Karpas-422 (cell line): ENCODE measurements around a stretch of chr6.

DNA sequence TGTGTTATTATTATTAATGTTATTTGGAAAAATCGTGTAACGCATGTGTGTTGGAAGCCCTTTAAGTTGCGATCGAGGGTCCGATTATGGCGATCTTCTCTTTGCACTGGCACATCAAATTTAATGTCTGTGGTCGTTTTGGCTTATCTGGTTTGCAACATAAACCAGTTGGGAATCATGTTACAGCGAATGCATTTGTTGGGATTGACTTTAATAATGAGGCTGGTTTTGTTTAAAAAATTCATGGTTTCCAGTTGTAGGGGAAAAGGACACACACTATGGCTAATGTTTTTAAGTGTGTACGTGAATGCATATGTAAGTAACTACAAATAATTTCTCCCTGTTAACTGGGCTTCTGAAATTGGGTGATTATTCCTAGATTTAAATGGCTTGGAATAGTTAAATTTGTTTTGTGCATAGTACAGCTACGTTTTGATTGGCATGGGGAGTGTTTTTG is 1.1 kb downstream of the JARID2 start:
- PRO-cap, result no peak
- RAMPAGE, long total RNA, result no peak

- PRO-cap, result no peak
- RAMPAGE, long total RNA, result no peak
Measured at GRCh38 chr6:15253575-15254746, 8.1 kb downstream of the JARID2 start.

GRCh38 chr6:15322039-15322723 is 76.3 kb downstream of the JARID2 start:
- PRO-cap, result no peak
- RAMPAGE, long total RNA, result no peak

DNA sequence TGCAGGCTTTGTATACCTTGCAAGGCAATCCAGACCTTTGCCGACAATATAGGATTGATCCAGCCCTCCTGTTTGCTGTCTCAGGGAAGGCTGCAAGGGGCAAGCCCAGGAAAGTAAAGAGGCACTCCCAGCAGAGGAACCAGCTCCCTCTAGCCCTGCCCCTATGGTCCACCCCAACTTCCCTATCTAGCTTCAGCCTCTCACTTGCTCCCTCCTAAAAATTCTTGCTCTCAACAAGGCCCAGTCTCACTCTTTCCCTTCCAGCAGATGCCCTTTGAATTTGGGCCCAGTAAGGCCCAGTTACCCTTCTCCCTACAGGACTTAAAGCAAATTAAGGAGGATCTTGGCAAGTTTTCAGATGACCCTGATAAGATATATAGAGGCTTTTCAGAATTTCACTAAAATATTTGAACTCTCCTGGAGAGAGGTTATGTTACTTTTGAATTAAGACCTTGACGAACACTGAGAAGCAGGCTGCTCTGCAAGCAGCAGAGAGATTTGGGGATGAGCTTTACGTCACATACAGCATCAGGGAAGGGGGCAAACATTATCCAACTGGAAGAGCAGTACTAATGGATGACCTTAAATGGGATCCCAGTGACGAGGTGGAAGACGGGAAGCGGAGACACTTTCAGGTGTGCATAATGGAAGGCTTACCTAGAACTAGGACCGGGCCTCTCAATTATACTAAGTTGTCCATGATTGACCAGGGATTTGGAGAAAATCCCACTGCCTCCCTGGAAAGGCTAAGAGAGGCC is 92.8 kb downstream of the JARID2 start:
- PRO-cap, result no peak
- RAMPAGE, long total RNA, result no peak

DNA sequence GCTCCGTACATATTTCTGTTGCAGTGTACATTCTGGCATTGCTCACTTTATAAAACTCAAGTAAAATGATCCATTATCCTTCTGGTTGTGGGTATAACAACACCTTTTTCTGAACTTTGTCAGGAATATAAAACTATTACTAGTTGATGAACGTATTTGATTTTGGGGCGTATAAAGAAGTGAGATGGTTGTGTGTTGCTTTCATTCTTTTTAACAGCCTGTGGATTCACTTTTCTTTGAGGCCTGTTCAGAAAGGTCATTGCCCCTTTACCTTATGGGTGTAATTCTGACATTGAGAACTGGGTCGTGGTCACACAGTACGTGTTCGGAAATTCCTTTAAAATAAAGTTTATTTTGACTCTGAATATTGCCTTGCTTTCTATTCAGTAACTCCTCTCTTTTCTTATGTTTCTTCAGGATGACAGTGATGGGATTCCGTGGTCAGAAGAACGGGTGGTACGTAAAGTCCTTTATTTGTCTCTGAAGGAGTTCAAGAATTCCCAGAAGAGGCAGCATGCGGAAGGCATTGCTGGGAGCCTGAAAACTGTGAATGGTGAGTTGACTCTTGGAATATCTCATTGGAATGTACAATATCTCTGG is 127.9 kb downstream of the JARID2 start:
- PRO-cap, result no peak
- RAMPAGE, long total RNA, result no peak

DNA sequence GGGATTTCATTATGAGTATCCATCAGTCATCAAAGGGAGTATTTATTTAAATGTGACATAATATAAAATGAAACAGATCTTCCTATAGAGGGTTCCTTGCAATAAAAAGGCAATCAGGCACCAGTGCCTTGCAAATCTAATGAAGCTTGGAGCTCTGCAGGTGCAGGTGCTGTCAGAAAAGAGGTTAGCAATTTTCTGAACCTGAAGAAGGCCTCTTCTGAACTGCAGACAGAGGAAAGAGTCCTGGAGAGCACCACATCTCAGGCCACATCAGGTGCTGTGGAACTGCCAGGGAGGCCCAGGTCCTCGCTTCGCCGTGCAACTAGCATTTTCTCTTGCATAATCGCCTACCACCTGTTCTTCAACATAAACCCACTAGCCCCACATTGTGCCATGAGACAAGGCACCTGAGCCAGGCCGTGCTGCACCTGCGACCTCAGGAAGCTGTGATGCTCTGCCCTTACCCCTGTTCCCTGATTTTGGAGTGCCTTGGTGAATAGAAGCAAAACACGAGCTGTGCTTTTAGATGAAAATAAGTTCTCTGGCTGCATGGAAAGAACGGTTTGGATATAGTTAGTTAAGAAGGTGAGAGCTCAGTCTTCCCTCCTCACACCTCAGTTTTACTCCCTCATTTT is 187.5 kb downstream of the DTNBP1 start:
- PRO-cap, result no peak
- RAMPAGE, long total RNA, result no peak

GRCh38 chr6:15522956-15523899 is 139.6 kb downstream of the DTNBP1 start:
- PRO-cap, result no peak
- RAMPAGE, long total RNA, result no peak

DNA sequence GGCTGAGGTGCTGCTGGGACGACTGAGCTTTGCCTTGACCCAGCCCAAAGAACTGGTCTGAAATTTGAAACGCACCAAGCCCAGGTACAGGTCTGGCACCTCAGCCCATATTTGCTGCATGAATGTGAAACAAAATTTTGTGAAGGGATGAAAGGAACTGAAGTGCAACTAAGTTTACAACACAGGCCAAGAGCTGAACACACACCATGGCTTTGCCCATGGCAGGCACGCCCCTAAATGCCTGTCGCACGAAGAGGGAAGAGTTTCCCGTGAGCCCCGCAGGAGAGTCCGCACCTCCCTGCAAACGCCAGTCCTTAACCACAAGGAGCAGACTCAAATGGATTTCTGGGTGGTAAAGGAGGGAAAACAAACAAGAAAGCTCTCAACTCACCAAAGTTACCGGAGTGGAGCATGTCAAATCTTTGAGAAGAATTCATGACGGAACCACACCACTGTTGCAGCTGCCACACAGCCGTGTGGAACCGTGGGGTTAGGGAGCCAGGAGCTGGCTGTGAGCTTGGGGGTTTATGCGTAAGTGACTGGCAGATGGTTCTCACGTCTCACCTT is 138.8 kb downstream of the DTNBP1 start:
- PRO-cap, result no peak
- RAMPAGE, long total RNA, result no peak

DNA sequence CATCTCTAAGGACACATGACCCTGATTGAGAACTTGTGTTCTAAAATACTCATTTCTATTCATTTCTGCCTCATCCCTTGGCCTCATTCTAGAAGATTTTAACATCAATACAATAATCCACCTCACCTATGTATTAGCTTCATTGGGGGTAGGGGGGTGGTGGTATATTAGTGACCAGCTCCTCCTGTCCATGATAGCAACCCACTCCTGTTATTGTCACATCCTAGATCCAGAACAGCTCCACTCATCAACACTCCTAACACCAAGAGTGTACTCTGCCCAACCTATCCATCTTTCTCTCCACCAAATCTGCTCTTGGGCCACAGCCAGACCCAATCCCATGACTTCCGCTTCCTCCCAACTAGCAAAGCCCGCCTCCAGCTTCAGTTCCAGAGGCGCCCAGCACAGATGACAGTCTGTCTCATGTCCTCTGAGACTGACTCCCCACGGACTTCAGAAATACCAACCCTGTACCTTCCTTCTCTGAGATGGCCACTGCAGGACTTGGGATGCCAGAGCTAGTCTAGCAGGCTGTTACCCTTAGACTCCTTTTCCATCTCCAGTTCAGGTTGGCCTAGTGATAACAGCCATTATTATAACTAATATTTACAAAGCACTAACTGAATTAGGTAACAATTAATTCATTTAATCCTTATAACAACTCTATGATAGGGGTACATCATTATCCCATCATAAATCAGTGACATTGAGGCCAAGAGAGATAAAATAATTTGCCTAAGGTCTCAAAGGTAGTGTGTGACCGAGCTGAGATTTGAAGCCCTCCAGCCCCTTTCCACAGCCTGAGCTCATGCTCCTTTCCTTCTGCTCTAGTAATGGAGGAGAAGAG is 48.5 kb downstream of the DTNBP1 start:
- PRO-cap, result no peak
- RAMPAGE, long total RNA, result no peak

GRCh38 chr6:15719756-15720093 is 56.9 kb upstream of the DTNBP1 start:
- PRO-cap, result no peak
- RAMPAGE, long total RNA, result no peak

GRCh38 chr6:15887268-15887893 is 224.6 kb upstream of the DTNBP1 start:
- PRO-cap, result unidirectional peak, minus-strand start at chr6:15887522
- RAMPAGE, long total RNA, result no peak

DNA sequence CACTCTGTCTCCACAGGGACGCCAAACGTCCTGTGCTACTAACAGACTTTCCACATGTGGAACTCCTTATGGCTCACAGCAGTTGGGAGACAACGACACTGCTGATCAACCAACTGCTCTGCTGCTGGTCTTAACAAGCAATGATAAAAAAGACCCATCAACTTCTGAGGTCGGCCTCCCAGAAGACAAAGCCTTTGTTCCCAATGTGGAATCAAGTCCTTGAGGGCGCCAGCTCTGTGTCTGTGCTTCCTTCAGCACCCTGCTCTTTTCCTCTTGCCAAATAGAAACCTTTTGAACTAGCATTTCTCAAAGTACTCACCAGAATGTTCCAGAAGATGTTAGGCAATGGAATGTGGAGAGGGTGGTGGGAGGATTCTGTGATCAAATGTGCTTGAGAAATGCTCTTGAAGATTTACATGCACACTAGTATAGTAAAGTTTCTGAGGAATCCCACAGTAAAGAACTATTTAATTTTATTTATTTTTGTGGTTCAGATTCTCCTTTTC is 226.5 kb upstream of the DTNBP1 start:
- PRO-cap, result no peak
- RAMPAGE, long total RNA, result no peak

DNA sequence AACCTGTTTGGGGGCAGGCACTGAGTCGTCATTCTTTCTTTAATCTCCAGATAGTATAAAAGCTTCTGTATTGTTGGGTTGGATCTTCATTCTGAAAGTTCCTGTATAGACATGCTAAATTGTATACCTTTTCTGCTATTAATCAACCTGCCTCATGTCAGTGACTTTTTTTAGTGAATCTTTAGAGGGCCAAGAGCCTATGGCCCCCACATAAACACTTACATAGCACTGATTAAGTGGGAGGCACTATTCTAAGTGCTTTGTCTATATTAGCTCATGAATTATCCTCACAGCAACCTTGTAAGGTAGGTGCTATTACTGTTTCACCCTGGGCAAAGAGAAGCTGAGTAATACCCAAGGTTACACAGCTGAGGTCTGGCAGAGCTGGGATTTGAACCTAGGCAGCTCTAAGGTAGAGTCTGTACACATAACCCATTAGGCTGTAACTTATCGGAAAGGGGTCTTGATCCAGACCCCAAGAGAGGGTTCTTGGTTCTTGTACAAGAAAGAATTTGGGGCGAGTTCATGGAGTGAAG is 232.4 kb upstream of the DTNBP1 start:
- PRO-cap, result no peak
- RAMPAGE, long total RNA, result no peak

DNA sequence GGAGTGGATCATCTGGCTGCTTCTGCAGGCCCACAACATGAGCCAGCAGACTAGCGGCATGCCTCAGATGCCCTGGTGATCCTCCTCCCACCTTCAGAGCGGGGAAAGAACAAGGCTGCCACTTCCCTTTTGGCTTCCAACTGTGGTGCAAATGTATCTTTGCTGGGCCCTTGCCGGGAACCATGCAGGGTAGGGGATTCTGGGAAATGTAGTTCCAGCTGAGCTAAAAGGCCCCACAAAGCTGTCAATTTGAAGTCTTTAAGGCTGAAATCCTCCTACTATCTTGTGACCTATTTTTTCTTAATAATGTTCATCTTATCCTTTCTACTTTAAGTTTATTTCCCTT is 167.6 kb upstream of the MYLIP start:
- PRO-cap, result no peak
- RAMPAGE, long total RNA, result no peak

- PRO-cap, result unidirectional peak, minus-strand start at chr6:16068747
- RAMPAGE, long total RNA, result no peak
Measured at GRCh38 chr6:16068648-16068921, 60.3 kb upstream of the MYLIP start.

GRCh38 chr6:16129840-16130153 is 911 bp downstream of the MYLIP start:
- PRO-cap, result no peak
- RAMPAGE, long total RNA, result no peak

DNA sequence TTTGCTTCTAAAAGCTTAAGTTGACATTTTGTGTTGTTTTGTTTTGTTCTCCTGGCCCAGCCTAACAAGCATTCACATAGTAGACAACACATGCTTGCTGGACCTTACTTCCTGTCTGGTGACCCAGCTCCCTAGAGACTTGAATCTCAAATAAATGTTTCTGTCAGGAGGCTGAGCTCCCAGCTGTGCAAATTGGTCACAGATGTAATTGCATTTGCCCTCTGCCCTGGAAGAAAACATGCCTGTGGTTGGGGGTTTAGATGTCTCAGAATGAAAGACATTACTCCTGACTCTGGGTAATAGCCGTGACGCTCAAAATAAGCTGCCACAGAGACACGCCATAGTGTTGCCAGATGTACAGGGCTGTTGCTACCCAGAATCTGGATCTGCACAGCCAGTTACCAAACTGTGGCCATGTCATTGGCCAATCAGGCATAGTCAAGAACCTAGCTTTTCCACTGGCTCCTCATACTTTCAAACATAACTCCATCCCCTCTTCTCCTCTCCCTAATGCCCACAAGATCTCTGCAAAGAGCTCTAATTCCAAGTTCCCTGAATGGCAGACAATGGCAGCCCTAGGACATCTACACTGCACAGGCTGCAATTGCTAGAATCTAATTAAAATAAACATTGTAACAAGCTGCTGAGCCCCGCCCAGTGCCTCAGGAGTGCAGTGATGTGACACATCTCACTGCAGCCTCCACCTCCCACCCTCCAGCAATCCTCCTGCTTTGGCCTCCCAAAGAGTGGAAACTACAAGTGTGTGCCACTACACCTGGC is 32.9 kb upstream of the GMPR start:
- PRO-cap, result no peak
- RAMPAGE, long total RNA, result no peak

- PRO-cap, result no peak
- RAMPAGE, long total RNA, result no peak
Measured at GRCh38 chr6:16241054-16241551, 2.7 kb downstream of the GMPR start.

GRCh38 chr6:16244481-16245499 is 6.4 kb downstream of the GMPR start:
- PRO-cap, result no peak
- RAMPAGE, long total RNA, result no peak

DNA sequence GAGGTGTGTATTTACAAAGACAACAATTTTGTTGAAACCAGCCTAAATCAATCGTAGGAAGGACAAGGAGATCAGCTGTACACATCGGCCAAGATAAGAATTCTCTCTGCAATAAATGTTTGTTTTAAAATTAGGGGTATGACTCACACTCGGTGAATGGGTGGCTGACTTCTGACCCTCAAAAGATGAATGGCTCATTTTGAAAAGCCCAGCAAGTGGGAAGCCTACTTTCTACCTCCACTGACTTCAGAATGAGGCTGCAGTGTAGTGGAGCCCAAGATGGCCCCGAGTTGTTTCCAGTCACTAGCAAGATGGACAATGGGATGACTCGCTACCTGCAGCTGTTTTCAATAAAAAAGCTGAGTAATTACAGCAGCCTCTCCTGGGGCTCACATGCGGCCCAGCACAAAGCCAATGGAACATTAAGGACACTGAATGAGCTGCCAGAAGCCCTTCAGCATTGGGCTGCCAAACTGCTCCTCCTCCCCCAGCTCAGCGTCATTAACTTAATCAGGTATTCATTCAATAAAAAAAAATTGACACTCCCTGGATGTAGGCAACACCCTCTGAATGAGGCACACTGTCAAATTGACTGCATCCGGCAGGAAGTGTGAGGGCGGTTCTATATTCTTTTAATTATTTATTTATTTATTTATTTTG is 107.2 kb downstream of the GMPR start:
- PRO-cap, result no peak
- RAMPAGE, long total RNA, result no peak